Endodermal cell (in vitro differentiated cells): ENCODE measurements around the genes IRS1, SCYGR4 and DAW1.

DNA sequence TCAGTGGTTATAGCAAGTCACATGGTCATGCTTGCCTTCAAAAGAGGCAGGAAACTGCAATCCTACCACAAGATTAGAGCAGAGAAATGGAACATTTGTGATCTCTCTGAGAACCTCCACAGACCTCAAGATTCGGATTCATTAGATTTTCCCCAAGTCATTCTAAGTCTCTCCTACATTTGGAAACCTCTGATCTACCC lies 48.5 kb upstream of the CCDC195 start:
- PRO-cap = no peak

DNA sequence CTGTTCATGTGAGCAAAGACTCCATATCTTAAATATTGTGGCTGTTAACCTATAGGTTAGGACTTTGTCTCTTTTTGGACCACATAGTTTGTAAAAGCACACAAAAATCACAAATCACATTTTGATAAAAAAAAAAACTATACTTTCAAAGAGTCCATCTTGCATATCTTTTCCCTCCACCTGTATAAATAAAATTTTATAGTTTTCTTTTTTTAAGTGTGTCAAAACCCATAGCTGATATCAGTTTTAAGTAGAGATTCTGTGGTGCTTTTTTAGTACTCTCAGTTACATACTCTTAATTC lies 82.8 kb upstream of the DOCK10 start:
- PRO-cap = no peak

DNA sequence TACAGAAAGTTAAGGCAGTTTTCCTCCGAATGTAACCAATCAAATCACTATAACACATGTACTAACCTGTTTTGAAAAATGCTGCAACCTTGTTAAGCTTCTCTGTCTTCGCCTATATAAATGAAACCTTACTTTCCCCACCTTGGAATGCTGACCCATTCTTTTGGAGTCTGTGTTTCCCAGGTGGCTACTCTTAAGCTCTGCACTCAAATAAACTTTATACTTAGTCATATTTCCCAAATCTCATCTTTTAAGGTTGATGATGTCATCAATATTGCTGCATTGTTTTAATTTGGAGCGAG lies 662.3 kb downstream of the IRS1 start:
- PRO-cap = no peak

- PRO-cap = no peak
These were observed 387.8 kb downstream of the IRS1 start for GRCh38 chr2:226411643-226412301.

DNA sequence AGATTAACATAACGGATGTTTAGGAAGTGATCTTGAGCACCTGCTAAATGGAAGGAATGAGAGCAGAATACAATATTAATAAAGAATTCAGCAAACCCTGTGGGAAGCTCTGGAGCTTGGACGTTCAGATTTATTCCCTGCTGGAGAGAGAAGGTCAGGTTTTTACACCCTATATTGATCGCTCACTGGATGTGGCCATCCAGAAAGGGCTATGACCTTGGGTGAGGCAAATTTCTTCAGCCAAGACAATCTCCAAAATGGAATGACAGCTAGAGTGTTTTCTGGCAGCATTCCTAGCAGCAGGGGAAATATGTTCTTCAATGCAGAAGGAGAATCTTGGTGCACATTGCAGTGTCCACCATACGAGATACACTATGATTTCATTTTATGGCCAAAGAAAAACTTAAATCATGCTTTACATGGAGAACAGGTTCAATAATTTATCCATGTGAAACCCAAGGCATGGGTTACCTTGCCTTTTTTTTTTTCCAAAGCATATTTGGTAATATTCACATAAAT lies 288.2 kb downstream of the IRS1 start:
- PRO-cap = no peak

GRCh38 chr2:226775969-226776539 lies 23.6 kb downstream of the IRS1 start:
- PRO-cap = no peak

- PRO-cap = bidirectional peak, plus-strand start at chr2:226799488, minus-strand start at chr2:226799439; bidirectional peak, plus-strand start at chr2:226799928, minus-strand start at chr2:226799767
These were observed at the start of gene IRS1 for GRCh38 chr2:226799251-226800272. TSS of gene IRS1 (minus strand) at chr2:226799820.

- PRO-cap = no peak
These were observed 1.9 kb downstream of the RHBDD1 start for GRCh38 chr2:226837681-226838312.

DNA sequence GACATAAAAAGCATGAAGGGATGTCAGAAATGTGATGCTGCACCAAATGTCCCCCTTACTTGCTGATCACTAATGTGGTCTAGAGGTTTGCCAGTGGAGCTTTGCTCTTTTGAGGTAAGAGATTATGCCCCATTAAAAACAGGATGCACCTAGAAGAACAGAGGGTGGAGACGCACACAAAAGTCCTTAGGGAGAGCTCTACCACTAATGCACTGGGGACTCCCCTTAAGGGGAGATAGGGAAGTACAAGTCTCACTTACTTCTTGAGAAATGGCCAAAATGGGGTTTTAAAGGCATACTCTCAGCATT lies 16.8 kb upstream of the SCYGR1 start:
- PRO-cap = no peak

GRCh38 chr2:227546977-227547469 lies 51.7 kb upstream of the SCYGR2 start:
- PRO-cap = no peak

GRCh38 chr2:227617298-227617696 lies at the start of gene SCYGR4:
TSS of gene SCYGR4 (plus strand) at chr2:227617498.
- PRO-cap = no peak

GRCh38 chr2:227816499-227817083 lies 2.9 kb downstream of the CCL20 start:
- PRO-cap = no peak

DNA sequence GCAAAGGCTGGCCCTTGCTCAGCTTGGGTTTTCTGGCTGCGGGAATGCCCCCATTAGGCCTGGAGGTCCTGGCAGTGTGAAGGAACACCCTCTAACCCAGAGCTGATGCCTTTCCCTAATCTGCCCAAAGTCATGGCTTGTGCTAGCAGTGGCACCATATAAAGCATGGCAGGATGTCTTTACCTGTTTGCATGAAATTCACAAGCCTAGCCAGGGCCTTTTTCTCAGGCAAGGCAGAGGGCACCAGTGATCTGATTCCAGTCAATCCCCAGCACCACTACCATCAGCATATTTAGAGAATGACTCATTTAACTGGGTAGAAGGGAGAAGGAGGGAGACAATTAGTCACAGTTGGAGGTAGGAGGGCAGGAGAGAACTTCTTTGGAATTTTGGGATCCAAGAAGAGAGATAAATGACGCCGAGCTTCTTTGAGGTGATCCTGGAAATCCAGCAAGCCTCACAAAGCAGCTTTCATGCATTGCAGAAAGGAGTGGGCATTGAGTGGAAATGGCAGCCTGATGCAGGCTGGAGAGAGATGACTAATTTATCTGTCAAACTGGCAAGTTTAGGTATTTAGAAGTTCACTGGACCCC lies 8.2 kb upstream of the DAW1 start:
- PRO-cap = unidirectional peak, plus-strand start at position 348 of the sequence

DNA sequence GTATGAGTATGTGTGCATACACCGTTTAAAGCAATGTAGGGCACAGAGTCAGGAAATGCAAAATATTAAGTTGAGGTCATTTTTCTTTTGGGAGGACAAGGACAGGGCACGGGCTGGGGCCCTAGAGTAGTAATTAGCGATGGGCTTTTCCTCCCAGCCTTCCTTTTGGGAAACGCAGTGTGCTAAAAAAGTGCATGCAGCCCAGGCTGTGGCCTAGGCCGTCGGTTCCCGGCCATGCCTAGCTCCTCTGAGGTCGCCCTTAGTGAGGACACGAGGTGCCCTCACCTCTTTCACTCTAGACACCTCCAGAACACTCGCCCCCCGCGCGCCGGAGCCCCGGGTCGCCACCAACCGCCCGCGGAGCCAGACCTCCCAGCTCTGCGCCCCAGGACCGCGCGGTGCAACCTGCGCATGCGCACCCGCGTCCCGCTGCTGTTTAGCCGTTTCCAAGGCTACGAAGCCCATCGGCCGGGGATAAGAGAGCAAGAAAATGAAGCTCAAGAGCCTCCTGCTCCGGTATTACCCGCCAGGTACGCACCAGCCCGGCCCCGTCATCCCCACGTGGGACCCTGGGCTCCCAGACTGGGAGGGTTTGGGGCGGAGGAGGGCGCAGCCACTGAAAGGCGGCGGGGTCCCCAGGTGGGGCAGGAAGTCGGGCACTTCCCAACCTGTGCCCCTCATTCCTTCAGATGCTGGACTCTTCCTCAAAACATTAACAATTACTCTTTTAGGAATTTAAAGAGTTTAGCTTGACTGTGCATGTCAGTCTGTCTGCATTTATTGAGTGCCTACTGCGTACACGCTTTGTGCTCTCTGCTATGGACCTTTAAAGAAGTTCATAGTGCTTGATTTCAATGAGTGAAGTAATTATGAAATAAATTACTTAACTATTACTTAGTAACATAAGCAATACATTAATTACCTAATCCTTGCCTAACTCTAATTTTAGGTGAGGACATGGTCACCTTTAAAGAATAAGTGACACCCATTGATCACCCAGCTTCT lies at the start of gene DAW1:
TSS of gene DAW1 (plus strand) at position 432 of the 1,005 bp plus-strand sequence.
- PRO-cap = bidirectional peak, plus-strand start at position 619 of the sequence, minus-strand start at position 380 of the sequence

DNA sequence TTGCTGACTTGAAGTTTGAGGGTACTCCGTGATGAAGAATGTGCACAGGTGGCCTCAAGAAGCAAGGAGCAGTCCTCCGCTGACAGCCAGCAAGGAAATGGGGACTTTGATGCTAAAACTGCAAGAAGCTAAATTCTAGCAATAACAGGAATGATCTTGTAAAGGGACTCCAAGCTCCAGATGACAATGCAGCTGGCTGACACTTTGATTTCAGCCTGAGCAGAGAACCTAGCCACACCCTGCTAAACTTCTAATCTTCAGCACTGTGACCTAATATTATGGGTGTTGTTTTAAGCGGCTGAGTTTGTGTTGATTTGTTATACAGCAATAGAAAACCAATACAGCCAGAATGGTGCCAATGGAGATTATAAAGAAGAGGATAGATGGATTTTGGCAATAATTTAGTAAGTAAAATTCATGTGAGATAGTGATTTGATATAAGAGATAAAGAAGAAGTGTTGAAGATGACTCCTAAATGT lies 196.7 kb upstream of the SPHKAP start:
- PRO-cap = no peak

GRCh38 chr2:228466430-228466894 lies 285.0 kb upstream of the SPHKAP start:
- PRO-cap = no peak

GRCh38 chr2:229075699-229076529 lies 195.2 kb downstream of the PID1 start:
- PRO-cap = no peak

DNA sequence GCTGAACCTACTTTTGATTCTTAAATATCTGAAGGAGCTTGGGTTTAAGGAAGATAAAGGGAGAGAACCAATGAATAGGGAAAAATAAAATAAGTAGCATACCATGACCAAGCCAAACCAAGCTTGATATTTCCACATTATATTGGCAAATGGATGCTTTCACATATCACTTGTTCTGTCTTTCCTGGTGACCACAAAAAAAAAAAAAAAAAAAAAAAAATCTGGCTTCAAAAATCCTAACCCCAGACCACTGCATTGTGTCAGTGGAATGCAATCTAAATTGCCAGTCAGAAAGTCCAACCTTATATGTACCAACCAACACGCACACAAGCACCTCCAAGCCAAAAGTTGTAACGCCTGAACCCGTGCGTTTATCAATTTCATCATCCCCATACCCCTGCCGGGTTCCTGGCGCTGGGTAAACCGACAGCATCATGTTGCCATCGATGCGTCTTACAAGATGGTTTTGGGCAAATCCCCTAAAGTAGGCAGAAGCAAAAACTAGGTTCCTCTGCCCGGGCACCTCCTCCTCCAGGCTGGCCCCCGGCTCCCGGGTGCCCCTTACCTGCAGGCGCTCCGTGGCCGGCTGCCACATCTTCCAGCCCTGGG lies 534 bp downstream of the PID1 start:
- PRO-cap = no peak

- PRO-cap = no peak
These were observed 26.2 kb upstream of the PID1 start for GRCh38 chr2:229297283-229297782.

GRCh38 chr2:229415855-229416877 lies 145.1 kb upstream of the PID1 start:
- PRO-cap = no peak